Endometrial microvascular endothelial cells (primary cell): ENCODE measurements around a stretch of chr5.

- RAMPAGE, long total RNA: no peak
Observed at GRCh38 chr5:141852561-141853268, 25.5 kb downstream of the PCDH1 start.

DNA sequence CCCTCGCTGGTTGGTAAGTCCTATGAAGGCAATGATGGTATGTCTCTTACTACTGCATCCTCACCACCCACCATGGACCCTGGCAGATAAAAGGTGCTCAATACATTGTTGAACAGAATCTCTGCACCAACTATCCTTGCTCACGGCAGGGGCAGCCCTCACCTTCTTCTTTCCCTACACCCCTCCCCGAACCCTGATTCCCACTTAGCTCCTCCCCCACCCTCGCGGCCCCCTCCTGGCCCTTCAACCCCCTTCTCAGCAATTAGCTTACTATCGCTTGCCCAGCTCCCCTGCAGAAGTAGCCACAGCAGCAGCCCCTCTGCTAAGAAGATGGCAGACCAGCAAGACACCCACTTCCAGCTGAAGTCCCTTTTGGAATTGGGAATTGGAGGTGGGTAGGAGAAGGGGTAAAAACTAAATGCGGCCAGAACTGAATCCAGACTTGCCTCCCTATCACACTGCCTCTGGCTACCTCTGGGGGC lies 2.9 kb downstream of the PCDH1 start:
- RAMPAGE, long total RNA: no peak

DNA sequence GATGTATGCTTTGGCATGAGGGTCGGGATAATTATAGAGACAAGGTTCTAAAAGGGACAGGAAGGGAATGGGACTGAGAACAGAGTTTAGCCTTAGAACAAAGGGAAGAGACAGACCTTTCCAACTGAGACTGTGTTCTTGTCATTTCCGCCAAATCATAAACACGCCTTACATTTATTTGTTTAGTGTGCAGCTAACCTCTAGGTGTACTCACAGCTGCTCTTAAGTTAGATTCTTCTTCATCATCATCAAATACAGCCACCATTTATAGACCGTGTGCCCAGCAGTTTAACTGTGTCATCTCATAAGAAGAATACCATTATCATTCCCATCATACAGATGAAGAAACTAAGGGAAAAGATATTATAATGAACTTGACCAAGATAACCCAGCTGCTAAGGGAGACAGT lies 5.9 kb upstream of the DELE1 start:
- RAMPAGE, long total RNA: no peak

DNA sequence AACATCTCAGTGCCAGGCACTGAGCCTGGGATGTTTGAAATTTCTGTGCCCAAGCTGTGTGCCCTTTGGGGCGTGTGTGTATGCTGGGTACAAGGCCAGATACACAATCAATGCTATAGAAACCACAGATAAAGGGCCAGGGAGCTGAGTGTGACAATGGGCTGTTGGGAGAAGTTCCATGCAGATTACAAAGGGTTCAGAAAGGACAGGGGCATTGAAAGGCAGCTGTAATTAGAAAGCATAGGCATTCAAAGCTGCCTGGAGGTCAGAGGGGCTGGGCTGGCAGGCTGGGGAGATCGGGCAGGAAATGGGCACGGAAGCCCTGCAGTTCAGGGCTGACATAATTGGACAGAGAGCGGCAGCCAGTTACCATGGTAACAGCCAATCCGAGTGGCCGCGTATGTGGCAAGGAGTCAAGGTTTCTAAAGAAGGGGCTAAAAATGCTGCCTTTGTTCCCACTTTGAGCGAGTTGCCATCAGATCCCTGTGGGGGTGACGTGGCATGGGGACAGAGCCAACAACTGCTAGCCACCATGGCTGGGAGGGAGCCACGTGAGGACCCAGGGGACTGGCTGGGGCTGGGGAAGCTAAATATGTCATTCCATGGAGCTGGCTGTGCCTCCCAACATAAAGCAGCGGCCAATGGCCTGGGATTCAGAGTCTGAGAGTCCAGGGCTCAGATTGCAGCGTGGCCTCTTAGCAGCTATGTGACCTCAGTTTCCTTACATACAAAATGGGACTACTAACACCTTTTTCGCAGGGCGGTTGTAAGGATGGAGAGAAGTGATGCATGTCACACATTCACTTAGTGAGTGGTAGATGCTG lies 44.7 kb upstream of the NDFIP1 start:
- RAMPAGE, long total RNA: no peak

GRCh38 chr5:142088948-142089524 lies 19.5 kb upstream of the NDFIP1 start:
- RAMPAGE, long total RNA: no peak

- RAMPAGE, long total RNA: no peak
Observed at GRCh38 chr5:142137108-142138110, 28.8 kb downstream of the NDFIP1 start.

- RAMPAGE, long total RNA: no peak
Observed at GRCh38 chr5:142153184-142153663, 44.6 kb downstream of the NDFIP1 start.

DNA sequence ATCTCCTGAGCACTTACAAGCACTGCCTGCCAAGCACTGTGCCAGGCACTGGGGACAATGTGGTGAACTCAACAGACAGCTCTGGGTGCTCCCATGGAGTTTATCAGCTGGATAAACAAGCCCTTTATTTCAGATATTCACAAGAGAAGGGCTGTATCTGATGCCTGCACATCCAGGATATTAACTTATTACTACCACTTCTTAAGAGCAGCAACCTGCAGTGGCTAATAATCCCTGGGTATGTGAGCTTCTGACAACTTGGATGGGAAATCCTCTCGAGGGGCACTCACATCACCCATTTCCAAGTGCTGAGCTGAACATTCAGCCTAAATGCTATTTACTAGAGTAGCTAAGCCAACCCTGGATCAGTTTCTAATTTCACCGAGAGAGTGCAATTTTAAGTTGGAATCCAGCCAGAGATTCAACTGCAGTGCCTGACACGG lies 9.0 kb downstream of the SPRY4 start:
- RAMPAGE, long total RNA: no peak

DNA sequence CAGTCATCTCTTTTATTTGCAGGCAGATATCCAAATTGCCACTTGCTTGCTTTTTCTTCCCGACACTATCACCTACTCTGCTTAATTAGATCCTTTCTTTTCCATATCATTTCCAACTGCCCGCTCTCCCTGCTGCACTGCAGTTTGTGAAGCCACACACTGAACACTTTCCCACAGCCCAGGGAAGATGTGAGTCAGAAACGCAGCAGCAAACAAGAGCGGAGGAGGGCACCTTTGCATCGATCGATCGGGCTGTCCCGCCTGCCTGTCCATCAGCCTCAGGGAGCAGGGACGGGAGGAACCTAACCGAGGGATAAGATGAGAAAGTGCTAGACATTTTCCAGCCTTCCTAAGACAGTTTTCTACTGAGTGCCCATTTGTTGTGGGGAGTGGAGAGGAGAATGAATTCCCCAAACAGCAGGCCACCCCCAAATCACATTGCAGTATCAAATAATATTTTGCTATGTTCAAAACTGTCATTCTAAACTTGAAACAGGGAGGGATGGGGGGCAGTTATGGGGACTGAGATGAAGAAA lies 36.0 kb upstream of the SPRY4 start:
- RAMPAGE, long total RNA: no peak

- RAMPAGE, long total RNA: no peak
Observed at GRCh38 chr5:142408750-142409230, 84.0 kb upstream of the SPRY4 start.

- RAMPAGE, long total RNA: no peak
Observed at GRCh38 chr5:142684280-142685335, 1.3 kb downstream of the FGF1 start.

GRCh38 chr5:142771783-142772719 lies 1.9 kb downstream of the ARHGAP26 start:
- RAMPAGE, long total RNA: no peak

GRCh38 chr5:142846520-142847045 lies 76.4 kb downstream of the ARHGAP26 start:
- RAMPAGE, long total RNA: no peak

- RAMPAGE, long total RNA: no peak
Observed at GRCh38 chr5:142864114-142865256, 94.3 kb downstream of the ARHGAP26 start.

- RAMPAGE, long total RNA: no peak
Observed at GRCh38 chr5:142912372-142912916, 142.3 kb downstream of the ARHGAP26 start.

DNA sequence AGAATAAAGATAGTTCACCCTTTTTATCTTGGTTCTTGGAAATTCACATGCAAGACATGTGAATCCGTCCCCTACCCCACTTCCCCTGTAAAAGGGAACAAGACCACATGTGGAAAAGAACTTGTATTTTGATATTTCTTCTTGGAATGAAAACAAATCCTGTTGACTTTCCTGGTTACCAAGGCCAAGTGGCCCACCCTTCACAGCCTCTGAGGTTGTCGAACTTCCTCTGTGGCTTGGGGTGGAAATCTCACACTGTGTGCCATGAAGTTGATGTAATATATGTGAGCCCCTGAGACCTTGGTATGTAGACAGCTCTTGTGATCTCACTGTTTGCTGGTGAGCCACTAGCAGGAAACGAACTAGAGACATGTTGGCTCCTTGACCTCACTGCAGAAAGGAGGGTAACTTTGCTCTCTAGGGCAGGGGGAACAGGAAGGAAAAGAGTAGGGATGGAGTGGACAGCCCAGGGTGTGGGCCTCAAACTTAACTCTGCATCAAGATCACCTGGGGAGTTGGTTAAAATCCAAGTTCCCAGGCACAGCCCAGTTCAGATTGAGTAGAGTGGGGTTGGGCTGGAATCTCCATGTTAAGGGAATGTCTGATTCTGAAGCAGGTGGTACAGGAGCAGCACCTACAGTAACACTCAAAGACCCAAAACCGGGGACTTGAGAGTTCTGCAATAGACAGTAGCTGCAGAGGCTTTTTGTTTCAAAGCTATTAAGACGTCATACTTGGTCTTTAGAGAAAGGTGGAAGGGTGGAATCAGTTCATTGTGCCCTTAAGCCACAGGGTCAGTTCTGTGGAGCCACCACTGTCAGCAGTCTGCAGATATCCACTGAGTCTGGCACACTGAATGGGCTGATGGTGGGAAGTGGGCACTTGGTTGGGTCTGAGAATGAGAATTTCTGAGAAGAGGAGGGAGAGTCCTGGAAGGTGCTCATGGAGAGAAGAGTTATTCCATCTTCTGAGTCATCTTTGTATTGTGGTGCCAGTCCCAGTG lies 159.6 kb downstream of the ARHGAP26 start:
- RAMPAGE, long total RNA: no peak

GRCh38 chr5:143031639-143032425 lies 261.7 kb downstream of the ARHGAP26 start:
- RAMPAGE, long total RNA: no peak

DNA sequence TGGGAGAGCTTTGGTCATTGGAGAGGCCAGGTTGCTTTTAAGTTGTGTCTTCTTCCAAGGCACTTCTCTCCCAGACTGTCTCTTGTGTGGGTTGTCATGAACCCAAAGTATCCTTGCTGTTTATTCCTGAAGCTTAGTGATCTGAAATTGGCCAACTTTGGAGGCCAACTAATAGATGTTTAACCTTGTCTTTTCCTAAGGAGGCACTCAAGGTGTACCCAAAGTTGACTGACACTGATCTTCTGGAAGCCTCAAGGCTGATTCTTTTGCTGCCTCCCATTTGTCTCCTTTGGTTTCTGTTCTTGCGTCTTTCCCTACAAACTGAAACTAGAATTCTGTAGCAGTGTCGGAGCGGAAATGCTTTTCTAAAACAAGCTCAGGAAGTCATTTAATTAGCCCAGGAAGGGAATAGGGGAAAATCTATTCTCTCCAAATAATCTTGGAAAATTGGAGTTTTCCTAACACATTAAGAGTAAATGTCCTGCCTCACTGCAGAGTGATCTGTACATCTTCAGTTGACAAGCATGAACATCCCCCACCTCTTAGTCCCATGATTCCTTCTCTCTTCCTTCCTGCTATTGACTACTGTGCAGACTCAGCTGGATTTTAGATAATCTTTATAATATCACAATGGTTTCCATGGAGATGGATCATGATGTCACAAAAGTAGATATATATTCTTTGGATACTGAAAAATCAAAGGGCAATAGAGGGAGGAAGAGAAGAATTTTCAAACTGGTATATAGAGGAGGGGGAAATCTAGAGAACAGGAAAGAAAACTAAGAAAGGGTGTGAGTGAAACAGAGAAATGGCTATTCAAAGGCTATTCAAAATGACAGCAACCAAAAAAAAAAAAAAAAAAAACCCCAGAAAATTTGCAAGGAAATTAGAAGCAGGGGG lies 182.7 kb downstream of the NR3C1 start:
- RAMPAGE, long total RNA: no peak

- RAMPAGE, long total RNA: no peak
Observed at GRCh38 chr5:143248833-143249674, 154.4 kb downstream of the NR3C1 start.

DNA sequence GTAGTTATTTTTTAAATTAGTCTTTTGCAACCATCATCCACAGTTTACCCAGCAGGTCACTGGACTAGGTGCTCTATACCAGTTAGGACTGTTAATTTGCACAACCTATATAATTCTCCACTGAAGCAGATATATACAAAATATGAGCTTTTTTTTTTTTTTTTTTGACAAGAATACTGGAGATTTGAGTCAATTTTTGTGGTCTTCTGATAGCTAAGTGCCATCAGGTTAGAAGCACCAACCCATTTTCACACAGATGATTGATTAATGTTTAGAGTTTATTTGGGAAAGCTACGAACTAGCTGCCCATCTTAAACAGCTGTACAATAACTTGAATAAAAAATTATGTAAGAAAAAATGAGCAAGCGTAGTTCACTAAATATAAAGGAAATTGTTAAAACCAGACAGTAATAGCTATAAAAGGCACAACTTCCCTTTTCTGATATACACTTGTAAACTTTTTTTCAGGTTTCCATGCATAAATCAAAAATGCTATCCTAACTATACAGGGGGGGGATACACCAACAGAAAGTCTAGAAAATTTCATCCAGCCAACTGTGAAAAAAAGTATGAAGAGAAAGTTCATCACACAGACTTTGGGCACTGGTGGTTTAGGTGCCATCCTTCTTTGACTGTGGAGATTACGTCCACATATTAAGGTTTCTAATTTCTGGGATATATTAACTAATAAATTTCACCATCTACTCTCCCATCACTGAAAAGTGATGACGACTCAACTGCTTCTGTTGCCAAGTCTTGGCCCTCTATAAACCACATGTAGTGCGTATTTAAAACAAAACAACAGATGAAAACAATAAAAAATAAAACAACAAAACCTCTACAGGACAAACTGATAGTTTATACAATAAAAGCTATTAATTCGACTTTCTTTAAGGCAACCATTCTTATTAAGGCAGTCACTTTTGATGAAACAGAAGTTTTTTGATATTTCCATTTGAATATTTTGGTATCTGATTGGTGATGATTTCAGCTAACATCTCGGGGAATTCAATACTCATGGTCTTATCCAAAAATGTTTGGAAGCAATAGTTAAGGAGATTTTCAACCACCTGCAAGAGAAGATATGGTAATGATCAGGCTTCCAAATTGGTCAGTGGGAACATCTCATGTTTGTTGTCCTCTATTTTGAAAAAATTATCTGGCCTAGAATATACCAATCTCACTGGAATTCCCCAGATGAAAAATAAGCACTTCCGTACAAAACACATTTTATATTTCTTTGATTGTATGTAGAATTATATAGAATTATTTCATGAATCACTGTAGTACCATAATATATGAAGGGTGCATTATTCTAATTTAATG lies 122.1 kb downstream of the NR3C1 start:
- RAMPAGE, long total RNA: no peak